Breast epithelium (tissue), 2 donors: ENCODE measurements around the genes CPN1 and TLX1.

- PRO-cap: no peak
- RAMPAGE, long total RNA, 2 experiments: no peak in any of the 2 experiments
Measured at GRCh38 chr10:99880176-99880661, 97.8 kb downstream of the ABCC2 start.

DNA sequence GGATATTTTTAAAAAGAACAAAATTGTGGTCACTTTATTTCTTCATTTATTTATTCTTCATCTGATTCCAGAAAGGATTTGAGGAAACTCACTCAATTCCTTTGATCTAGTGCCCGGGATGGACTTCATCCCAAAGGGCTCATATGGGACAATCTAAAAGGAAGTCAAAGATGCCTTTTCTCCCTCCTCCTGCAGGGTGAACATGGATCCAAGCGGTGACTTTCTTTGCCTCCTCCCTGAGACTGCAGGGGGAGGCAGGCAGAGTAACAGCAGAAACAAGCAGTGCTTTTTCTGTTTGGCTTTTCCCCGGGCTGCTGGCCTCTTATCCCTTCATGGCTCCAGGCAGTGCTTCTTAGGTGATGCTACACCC, 10.0 kb upstream of the DNMBP start:
- PRO-cap: no peak
- RAMPAGE, long total RNA, 2 experiments: no peak in any of the 2 experiments

GRCh38 chr10:100080991-100082299, at the start of gene CPN1:
CPN1 (minus strand) TSS chr10:100081869.
- PRO-cap: no peak
- RAMPAGE, long total RNA, 2 experiments: no peak in any of the 2 experiments

DNA sequence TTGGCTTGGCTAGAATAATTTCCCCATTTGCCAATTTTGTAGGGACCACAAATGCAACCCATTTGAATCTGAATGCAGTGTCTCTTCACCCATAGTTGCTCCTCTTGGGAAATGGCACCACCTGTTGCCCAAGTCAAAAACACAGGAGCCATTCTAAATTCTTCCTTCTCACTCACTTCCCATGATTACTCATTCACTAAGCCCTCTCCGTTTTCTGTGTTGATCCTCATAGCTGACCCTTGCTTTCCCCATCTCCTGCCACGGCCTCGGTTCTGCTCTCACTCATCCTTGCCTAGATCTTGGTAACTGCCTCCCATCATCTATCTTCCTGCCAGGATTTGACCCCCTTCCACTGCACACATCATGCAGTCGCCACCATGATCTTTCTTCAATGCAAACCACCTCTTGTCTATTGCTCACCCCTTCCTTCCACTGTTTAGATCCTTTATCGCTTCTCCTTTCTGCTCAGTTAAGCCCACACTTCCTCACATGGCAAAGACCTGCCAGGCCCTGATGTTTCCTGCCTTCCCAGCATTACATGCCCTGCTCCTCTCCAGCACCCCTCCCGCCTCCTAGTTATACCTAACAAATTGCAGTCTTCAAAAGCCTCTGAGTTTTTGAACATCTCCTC, 19.1 kb upstream of the CPN1 start:
- PRO-cap: no peak
- RAMPAGE, long total RNA, 2 experiments: no peak in any of the 2 experiments

DNA sequence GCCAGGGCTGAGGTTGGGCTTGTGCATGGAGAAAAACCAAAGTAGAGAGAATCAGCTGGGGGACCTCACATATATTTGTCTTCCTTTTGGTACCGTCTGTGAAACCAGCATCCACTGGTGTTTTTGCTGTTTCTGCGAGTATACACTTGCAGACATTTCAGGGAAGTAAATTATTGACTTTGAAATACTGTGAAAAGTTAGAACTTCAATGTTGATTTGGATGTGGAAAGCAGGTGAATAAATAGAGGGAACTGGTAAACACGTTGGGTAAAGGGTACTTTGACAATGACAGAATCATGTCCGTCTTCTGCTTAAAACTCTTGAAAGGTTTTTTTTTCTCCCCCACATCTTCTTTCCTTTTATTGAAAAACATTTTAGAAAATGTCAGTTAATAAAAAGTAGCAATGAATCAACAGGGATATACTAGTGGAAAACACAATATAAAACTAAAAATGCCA, 44.1 kb downstream of the ERLIN1 start:
- PRO-cap: no peak
- RAMPAGE, long total RNA, 2 experiments: no peak in any of the 2 experiments

DNA sequence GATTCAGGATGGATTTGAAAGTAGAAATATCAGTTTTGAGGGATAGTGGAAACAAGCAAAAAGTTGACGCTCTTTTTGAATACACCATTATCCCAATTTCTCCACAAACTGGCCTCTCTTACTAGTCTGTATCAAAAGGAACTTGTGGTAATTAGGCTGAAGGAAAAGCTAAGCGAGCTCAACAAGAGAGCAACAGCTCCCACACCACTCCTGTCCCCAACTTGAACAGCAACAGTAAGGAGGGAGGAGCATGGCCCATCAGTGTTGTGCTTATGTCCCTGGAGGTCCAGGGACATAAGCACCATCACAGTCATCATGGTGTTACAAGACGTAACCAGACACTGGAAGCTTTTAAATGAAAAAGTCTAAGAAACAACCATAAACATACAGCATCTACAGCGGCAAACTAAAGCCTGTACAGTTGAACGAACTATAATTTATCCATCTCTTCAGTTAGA, 1.0 kb downstream of the ERLIN1 start:
- PRO-cap: no peak
- RAMPAGE, long total RNA, 2 experiments: no peak in any of the 2 experiments

- PRO-cap: no peak
- RAMPAGE, long total RNA, 2 experiments: no peak in any of the 2 experiments
Measured at GRCh38 chr10:100186534-100186739, 608 bp upstream of the ERLIN1 start.

DNA sequence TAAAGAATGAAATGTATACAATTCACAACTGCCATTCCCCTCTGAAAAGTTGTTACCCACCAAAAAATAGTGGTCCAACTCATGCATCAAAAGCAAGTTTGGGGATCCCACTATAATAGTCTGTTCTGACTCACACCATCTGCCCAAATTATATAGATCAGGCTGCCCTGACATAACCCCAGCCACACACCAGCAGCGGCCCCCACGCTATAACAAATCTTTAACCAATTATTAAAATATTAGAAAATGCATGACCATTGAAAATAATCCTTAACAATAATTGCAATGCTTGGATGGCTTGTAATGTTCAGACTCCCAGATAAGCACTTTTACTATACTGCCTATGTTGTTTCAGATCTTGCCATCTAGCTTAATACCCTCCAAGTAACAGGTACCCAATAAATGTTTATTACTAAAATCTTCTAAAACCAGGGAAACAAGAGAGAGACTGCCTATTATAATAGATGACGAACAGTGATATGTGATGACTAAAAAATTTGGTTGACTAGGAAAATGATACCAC, 1.8 kb upstream of the ERLIN1 start:
- PRO-cap: no peak
- RAMPAGE, long total RNA, 2 experiments: no peak in any of the 2 experiments

DNA sequence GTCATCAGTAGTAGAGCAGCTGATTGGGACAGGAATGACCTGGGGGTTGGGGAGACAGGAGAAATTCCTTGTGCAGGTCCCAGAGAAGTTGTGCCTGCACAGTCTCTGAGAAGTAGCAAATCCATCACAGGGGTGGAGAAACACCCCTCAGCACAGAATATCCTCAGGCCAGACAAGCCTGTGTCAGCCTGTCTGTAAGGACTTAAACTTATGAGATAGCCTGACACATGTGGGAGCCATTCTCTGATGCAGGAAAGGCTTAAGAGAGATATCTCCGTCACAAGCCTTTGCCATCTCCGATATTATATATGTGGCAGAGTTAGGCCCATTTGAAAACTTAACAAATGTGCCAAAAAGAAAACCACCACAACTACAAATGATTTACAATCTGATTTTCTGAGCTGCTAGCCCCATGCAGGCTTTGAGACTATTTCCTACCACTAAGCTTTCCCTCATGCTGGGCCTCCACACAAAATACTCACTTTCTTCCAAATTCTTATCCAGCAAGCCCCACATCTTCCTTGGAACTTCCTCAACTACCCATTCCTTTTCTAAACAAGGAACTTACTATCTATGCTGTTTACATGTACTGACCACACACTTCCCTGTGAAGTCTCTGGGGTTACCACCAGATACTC, 7.7 kb upstream of the CHUK start:
- PRO-cap: no peak
- RAMPAGE, long total RNA, 2 experiments: start-site peak on the minus strand in 1 of 2 experiments, centred at position 370 of the sequence, 247 reads per replicate

DNA sequence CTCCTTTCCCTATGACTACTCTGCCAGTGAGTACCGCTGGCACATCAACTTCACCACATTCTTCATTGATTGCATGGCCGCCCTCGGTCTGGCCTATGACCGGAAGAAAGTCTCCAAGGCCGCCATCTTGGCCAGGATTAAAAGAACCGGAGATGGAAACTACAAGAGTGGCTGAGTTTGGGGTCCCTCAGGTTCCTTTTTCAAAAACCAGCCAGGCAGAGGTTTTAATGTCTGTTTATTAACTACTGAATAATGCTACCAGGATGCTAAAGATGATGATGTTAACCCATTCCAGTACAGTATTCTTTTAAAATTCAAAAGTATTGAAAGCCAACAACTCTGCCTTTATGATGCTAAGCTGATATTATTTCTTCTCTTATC, 13.7 kb downstream of the SCD start:
- PRO-cap: no peak
- RAMPAGE, long total RNA, 2 experiments: no peak in any of the 2 experiments

DNA sequence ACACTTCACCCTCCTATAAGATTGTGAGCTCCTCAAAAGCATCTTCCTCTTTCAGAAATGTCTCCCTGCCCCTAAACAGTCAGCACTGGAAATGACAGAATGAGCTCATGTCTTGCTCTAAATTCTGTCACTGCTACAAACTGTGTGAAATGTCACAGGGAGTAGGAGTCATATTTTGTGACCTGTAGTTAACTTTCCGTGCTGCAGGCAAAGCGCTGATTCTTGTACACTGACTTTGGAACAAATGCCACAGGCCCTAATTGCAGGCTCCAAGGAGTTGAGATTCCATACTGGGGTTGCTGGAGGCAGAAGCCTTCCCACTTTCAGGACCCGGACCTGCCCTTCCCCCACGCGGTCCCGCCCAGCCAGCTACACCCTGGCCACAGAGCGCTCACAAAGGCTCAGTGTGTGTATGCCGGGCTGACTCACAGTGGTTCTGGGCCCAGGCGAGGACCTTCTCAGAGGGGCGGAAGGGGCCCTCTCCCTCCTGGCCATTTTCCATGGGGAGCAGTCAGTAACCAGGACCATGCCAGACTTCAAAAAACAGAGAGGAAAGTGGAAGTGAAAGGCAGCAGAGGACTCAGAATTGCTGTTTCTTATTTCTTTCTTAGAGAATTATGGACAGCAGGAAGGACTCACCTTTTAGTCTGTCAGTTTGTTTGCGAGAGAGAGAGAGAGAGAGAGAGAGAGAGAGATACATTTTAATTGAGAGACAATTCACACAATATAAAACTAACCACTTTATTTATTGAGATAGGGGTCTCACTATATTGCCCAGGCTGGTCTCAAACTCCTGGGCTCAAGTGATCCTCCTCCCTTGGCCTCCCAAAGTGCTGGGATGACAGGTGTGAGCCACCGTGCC, 24.2 kb downstream of the SCD start:
- PRO-cap: no peak
- RAMPAGE, long total RNA, 2 experiments: no peak in any of the 2 experiments

DNA sequence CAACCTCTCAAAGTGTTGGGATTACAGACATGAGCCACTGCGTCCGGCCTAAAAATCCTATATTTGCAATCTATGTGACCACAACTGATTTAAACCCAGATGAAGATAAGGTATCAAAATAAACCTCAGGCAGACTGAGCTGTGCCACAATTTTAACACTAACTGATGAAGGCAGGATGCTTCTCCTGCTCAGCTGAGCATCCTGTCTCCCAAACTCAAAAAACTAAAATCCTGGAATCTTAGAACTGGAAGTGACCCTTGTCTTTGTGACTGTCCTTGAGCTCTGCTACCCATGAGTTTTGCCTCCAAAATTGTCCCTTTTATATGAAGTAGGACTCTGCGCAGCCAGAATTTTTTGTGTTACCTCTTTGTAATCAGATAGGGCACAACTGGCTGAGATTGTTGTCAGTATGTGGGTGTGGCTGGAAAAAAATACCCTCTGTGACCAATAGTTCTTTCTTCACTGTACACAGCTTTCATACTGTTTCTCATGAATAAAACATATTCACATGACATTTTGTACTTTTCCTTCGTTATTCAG, 49.8 kb upstream of the WNT8B start:
- PRO-cap: no peak
- RAMPAGE, long total RNA, 2 experiments: no peak in any of the 2 experiments

DNA sequence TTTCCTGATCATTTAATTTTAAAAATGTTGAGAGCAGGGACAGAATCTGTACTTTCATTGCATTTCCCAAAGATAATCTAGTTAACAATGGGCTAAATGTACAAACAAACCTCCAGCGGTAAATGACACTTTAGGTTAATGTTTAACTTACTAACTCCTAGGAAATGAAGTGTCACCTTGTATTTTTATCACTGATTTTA, 37.7 kb upstream of the WNT8B start:
- PRO-cap: no peak
- RAMPAGE, long total RNA, 2 experiments: no peak in any of the 2 experiments

- PRO-cap: no peak
- RAMPAGE, long total RNA, 2 experiments: no peak in any of the 2 experiments
Measured at GRCh38 chr10:100508727-100509039, 11.0 kb downstream of the SEC31B start.

GRCh38 chr10:100826624-100827188, 81.3 kb downstream of the PAX2 start:
- PRO-cap: no peak
- RAMPAGE, long total RNA, 2 experiments: no peak in any of the 2 experiments

DNA sequence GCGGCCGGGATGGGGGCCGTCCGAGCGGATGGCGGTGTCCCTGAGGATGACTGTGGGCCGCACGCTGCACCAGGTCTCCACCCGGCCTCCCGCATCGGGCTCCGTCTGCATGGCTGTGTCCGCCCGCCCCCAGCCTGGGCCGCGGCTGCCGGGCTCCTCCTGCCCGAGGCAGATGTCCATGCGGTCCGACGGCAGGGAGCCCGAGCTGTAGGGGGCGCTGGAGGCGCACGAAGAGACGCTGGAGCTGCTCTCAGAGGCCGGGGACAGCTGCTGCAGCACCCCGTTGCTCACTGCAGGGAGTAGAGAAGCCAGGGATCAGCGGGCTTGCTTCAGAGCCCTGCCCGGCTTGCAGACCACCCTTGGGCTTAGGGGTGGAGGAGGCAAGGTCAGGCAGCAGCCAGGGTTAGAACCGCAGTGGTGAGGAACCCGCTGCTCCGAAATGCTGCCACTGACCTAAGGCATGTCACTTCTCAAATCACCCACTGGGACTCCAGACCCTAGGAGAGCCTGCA, 11.9 kb downstream of the PDZD7 start:
- PRO-cap: no peak
- RAMPAGE, long total RNA, 2 experiments: no peak in any of the 2 experiments

DNA sequence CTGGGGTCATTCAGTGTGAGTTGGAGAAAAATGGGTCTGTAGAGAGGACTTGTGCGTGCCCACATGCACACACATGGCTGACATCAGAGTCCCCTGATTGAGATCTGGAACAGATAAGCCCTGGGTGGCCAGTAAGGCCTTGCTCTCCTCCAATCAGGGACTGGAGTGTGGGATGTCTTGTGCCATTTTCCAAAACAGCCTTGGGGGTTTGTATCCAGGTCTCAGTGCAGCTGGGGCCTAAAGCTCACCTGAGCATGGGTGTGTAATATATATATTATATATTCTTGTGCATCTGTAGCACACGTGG, 1.9 kb downstream of the SFXN3 start:
- PRO-cap: no peak
- RAMPAGE, long total RNA, 2 experiments: no peak in any of the 2 experiments

- PRO-cap: no peak
- RAMPAGE, long total RNA, 2 experiments: no peak in any of the 2 experiments
Measured at GRCh38 chr10:101123538-101123869, 7.6 kb upstream of the TLX1 start.

DNA sequence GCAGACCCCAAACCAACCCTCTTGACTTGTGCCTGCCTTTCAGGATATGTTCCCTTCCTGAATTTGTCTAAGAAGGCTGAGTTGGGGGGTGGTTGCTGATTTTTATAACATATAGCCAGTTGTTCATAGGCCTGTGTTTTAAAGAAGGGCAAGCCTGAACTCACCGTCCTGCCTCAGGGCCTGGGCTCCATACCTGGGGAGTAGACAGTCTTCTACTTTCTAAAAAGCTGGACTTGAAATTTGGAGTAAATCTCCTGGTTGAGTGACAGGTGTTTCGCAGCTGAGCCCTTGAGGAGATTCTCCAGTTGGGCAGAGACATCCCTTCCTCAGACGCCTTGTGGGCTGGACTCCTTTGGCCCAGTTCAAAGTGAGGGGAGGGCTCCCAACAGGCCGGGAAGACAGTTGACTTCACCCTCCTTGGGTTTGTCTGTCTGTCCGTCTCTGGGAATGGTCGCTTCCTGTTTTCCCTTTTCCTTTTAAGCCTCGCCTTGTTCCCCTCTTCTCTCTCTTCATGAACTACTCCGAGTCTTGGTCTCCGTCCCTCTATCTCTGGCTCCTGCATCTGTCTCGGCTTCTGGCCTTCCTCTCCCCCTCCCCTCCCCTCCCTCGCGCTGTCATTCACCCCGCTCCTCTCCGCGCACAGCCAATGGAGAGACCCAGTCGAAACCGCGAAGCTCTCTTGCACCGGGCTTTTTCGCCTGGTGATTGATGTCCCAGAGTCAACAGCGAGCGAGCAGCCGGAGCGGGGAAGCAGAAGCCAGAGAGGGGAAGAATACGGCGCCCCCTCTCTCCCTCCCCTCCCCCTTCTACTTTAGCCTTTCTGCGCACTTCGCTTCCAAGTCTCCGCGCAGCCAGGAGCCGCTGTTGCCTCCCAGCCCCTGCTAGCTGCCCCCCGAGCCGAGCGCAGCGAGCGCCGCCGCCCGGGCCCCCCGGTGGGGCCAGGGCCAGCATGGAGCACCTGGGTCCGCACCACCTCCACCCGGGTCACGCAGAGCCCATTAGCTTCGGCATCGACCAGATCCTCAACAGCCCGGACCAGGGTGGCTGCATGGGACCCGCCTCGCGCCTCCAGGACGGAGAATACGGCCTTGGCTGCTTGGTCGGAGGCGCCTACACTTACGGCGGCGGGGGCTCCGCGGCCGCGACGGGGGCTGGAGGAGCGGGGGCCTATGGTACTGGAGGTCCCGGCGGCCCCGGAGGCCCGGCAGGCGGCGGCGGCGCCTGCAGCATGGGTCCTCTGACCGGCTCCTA, at the start of gene TLX1:
Gene TLX1 (plus strand): TSS at position 708 of the 1,251 bp plus-strand sequence.
- PRO-cap: no peak
- RAMPAGE, long total RNA, 2 experiments: no peak in any of the 2 experiments

GRCh38 chr10:101139157-101140279, 8.4 kb downstream of the TLX1 start:
- PRO-cap: no peak
- RAMPAGE, long total RNA, 2 experiments: no peak in any of the 2 experiments